CMK (cell line): ENCODE data around the genes SMIM6 and UNK.

GRCh38 chr17:75371924-75372980 lies 33.2 kb downstream of the GRB2 start:
- RRBS: no CpG with 5 or more reads among the region's 10 CpGs

- RRBS: no CpG with 5 or more reads among the region's 11 CpGs
These were observed 23.4 kb upstream of the GRB2 start for GRCh38 chr17:75428755-75429330.

DNA sequence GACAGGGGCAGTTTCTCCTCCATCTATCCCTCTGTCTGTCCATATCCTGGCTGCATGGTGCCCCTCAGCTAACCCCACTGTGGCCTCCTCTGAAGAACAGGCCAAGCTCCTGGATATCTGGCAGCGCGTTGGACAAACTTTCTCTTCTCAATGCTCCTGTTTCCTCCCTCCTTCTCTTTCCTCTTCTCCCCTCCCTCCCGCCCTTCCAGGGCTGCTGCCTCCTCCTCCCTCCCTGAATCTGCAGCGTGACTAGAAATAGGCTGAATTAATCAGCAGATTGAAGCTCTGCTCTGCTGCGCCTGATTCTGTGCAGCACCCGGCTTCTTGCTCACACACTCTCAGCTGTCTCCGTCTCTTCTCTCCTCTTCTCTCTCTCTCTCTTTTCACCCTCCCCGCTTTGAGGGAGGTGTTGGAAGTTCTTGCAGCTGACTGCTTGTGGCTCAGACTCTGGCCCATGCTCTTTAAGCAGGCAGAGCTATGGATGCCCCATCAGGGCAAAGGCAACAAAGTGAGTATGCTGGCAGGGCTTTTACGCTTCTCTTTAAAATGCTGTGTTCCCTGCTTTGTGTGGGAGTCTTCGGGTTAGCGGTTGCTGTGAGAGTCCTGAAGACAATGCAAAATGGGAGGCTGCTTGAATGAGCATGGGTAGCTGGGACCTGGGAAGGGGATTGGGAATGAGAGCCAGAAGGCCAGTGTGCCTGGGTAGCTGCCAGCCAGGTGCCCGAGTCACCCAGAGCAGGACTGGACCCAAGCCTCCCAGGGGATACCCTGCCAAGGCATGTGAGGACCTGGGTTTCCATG lies 20.0 kb downstream of the TMEM94 start:
- RRBS: no CpG with 5 or more reads among the region's 12 CpGs

DNA sequence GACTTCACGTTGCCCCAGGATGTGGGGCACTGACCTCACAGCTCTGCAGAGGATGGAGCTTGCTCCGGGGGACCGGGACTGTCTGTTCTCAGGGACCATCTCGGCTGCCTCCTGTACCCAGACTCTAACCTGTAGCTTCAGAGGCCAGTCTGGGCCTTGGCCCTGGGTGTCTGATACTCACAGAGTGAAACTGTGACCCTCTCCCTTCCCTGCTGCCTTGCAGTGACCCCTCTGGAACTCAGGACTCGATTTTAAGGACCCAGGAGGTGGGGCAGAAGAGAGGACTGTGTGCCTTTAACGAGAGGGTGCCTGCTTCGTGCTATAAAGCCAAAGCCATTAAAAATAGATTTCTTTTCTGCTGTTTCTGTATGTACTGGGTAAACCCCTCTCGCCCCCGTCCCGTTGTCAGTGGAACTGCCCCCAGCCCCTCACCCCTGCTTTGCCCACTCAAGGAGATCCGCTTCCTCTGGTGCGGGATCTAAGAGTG lies 1.1 kb upstream of the LLGL2 start:
- RRBS: no CpG with 5 or more reads among the region's 12 CpGs

DNA sequence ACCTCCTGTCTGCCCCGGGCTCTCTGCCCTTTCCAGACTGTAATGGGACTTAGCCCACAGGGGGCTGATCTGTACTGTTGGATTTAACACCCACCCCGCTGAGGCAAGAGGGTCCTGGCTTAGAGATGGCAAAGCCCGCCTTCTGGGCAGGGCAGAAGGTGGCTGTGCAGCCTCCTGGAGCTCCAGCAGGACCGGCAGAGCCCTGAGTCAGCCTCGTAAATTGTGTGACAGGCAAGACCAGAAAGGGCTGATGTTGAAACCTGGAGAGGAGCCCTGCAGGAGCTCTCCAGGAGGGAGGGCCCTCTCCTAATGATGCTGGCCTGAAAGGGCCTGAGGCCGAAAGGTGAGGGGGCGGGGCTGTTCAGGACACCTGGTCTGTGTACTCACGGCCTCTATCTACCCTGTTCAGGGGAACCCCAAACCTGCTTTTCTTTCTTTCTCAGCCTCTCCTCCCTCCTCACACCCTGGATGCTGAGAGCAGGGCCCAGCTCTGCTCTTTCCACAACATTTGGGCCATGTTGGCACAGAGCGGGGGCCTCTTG lies 22.5 kb upstream of the MYO15B start:
- RRBS: no CpG with 5 or more reads among the region's 9 CpGs

DNA sequence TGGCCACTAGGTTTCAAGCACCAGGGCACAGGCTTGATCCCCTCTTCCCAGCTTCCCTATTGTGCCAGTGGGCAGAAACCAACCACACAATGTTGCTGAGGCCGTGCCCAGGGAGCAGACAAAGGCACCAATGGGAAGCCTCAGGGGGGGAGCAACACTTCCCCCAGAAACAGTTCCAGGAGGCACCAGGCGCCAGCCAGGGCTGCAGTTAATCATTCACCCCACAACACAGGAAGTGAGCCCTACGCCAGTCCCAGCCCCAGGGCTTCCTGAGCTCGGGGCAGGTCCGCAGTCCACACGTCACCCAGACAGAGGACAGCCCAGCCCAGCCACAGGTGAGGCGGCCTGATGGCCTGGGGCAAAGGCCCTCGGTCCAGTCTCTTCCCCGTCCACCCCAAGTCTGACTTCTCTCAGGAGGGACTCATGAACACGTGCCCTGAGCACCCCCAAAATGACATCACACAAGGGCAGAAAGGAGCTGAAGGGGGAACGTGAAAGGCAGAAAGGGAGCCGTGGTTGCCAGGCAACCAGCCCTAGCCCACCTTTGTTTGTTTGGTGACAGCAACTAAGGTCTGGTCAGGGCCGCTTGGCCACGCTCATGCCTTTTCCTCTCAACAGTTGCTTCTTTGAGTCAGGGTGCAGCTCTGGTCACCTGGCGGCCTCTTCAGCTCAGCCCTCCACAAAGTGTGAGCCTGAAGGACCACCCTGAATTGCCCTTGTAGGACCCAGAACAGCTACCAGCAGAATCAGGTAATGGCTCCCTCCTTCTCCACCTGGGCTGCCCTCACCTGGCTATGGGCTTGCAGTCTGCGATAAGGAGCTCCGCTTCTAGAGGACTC lies at the start of gene SMIM6:
TSS of gene SMIM6 (plus strand) at position 215 of the 839 bp plus-strand sequence.
- RRBS: no CpG with 5 or more reads among the region's 17 CpGs

DNA sequence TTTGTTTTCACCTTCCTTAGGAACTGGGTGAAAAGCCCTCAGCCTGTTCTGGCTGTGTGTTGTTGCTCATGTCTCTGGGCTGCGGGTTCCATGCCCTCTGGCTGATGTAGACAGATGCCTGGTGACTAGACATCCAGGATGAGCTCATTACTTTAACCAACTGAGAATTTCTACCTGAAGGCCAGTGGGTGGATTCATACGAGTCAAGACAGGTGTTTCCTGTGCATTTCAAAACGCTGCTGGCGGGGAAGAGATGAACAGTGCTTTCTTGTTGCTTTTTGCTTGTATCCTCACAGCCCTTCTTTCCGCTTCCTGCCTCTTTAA lies 22.3 kb downstream of the SAP30BP start:
- RRBS: no CpG with 5 or more reads among the region's 5 CpGs

DNA sequence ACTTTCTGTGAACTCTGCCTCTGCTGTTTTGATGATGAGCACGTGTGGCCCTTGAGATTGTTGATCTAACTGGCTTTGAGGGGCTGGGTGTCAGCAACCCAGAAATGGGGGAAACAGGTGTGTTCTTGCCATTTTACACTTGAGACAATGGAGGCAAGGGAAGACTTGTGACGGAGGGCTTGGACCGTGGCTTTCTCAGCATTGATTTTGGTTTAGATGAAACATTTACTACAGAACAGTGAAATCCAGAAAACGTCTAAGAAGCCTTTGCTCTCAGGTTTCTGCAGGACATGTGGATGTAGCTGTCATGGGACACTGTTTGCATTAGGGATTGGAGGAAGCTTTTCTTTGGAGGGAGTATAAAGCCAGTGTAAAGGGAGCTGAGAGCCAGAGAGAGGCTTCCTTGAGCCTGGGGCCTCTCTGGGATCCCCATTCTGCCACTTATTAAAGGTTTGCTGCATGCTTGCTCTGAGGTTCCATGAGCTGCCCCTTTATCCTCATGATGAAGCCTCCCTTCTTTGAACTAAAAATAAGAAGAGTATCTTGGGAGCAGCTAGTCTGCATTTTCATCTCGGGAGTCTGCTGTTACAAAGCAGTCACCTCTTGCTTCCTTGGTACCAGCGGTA lies 25.4 kb downstream of the SAP30BP start:
- RRBS: no CpG with 5 or more reads among the region's 6 CpGs

DNA sequence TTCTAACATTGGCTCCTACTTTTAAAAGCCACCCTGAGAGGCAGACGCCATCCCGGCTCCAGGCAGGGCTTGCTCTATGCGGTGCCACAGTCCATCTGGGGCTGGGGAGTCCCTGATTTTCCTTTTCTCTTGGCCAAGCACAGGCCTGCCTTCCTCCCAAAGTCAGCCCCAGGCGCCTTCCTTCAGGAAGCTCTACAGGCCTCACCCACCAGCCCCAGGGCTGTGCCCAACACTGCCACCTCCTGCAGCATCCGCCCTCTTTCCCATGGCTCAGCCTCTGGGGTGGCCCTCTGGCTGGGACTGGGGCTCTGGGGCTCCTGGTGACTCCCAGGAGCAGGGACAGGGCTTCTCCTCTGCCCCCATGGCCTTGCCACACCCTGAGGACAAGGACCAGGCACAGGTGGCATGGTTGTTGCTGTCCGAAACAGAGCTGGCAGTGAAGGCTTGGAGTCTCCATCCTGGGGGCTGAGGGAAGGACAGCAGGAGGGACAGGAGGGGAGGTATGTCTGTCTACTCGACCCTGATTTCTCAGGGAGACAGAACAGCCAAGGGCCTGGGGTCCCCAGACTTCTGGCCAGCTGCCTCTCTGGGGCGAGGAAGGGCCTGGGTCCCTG lies 871 bp downstream of the ITGB4 start:
- RRBS: no CpG with 5 or more reads among the region's 8 CpGs

DNA sequence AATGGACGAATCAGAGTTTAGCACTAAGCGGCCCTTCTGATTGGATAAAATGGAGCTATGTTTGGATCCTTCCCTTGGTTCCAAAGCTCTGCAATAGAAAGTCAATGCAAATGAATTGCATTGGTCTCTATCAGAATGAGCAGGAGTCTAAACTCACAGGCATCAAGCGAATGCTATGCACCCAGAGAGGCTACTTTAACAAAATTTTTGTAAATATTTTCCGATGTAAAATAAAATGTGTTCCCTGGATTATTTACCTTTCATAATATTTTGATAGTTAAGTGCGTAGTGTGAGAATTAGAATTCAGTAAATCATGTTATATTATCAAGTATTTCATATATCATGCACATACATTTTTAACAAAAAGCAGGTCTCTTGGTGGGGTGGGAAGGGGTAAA lies 431 bp upstream of the H3-3B start:
- RRBS: no CpG with 5 or more reads among the region's 5 CpGs

DNA sequence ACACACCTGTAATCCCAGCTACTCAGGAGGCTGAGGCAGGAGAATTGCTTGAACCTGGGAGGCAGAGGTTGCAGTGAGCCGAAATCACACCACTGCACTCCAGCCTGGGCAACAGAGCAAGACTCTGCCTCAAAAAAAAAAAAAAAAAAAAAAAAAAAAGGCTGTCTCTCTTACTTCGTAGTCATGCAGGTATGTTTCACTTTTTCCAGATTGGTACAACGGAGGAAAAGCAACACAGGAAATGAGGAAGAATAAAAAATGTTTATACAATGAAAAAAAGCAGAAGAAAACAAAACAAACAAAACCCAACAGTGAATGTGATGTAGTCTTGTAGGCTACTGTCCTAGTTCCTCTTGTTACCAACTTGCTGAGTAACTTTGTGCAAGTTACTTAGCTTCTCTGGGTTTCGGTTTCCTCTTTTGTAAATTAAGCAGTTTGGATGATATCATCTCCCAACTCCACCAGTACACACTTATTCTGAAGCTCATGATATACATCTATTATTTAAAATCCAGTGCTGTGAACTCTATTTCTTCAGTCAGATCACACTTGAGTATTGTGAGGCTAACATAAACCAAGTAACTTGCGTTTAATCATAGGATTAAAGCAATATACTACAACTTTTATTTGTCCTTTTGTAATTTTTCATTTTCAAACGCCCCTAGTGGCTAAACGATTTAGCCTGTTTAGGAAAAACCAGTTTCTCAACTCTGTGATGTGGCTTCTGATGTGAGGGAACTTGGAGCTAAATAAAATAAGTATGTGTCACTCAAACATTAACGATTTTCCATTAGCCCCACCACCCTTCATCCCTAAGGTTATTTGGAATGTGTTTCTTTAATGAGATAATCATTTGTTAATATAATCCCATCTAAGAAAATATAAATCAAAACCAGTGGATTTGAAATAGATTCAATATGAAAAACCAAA lies 1.5 kb upstream of the UNK start:
- RRBS: no CpG with 5 or more reads among the region's 8 CpGs

- RRBS: 1% methylated on average over 11 of the region's 70 CpGs
These were observed at the start of gene UNK for GRCh38 chr17:75784488-75785359. UNK (plus strand) TSS chr17:75784806.

GRCh38 chr17:75809799-75810250 lies 25.2 kb downstream of the UNK start:
- RRBS: 98% methylated on average over 8 of the region's 21 CpGs

- RRBS: no CpG with 5 or more reads among the region's 26 CpGs
These were observed 2.5 kb upstream of the UNC13D start for GRCh38 chr17:75846572-75847327.

DNA sequence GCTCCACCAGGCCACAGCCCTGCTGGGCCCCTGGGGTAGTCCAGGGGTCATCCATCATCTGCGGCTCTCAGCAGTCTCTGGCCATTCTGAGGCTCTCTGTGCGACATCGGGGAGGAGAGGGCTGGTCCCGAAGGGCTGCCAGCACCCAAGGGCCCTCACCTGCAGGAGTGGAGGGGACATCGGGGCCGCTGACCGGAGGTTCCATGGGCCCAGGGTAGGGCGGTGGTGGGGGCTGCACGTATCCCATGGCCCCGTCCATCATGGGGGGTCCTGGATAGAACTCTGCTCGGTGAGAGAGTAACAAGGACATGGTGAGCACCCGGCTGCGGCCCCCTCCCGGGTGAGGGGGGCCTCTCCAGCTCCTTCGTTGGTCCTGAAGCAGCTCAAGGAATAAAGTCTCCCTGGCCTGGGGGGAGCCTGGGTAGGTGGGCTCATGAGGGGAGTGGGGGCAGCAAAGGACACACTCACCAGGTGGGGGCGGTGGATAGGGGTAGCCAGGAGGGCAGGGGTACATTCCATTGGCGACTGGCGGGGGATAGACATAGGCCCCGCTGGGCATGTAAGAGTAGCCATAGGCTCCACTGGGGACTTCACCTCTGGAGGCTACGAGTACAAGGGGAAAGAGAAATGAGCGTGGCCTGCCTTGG lies 3.2 kb upstream of the UNC13D start:
- RRBS: no CpG with 5 or more reads among the region's 21 CpGs

DNA sequence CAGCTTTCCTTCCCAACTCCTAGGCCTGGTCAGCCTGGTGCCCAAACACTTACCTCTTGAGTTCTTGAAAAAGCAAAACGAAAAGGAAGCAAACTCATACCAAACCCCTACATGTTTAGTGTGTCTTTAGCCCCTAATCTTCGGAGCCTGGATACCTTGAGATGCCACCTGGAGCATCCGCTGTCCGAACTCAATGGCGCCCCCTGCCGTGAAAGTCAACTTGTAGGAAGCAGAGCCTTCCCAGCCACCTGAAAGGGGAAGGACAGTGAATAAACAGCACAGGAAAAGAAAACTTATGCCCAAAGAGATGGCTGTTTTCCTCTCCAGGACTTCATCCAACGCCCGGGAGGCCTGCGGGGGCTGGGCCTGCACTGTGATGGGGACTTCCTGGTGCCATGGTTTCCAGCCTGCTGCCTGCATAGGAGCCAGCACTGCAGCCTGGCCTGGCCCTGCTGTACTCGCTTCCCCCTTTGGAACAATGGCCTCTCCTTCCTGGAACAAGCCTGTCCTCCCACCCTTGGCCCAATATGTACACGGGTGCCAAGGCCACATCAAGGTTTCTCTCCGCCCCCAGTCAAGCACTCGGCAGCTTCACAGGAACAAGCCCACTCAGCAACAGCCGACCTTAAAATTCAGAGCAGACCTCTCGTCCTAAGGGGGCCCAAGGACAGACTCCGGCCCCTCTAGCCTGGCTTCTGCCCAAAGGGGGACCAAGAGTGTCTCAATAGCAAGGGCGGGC lies 4.4 kb upstream of the UNC13D start:
- RRBS: no CpG with 5 or more reads among the region's 17 CpGs

DNA sequence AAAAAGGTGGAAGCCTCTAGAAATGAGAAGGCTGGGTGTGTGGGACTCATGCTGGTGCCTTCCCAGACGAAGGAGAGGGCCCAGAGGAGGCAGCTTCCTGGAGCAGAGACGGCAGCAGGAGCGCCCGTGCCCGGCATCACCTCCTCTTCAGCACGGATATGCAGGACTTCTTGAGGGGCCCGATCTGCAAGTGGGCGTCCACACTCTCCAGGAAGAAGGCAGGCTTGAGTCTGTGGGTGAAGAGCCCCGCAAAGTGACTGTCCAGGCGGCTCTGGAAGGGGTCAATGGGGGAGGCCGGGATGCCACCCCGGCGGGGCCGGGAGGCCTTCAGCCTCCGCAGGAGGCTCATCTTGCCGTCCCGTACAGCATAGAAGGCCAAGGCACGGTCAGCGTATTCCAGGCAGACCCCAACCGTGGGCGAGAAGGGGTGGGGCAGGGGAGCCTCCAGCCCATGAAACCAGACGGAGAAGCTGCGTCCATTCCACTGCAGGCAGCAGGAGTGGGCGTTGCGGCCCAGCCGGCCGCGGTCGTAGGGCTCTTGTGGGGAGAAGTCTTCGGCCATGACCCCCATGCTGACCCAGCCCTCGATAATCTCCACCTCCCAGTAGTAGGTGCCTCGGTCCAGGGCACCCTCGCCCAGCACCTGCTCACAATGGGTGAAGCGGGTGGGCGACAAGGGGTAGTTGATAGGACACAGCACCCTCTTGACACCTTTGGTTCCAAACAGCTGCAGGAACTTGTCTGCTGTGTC lies 3.9 kb downstream of the TRIM47 start:
- RRBS: no CpG with 5 or more reads among the region's 35 CpGs

GRCh38 chr17:75876628-75876970 lies 1.8 kb downstream of the TRIM47 start:
- RRBS: no CpG with 5 or more reads among the region's 7 CpGs

- RRBS: no CpG with 5 or more reads among the region's 10 CpGs
These were observed 2.5 kb downstream of the CDK3 start for GRCh38 chr17:76003111-76003664.

DNA sequence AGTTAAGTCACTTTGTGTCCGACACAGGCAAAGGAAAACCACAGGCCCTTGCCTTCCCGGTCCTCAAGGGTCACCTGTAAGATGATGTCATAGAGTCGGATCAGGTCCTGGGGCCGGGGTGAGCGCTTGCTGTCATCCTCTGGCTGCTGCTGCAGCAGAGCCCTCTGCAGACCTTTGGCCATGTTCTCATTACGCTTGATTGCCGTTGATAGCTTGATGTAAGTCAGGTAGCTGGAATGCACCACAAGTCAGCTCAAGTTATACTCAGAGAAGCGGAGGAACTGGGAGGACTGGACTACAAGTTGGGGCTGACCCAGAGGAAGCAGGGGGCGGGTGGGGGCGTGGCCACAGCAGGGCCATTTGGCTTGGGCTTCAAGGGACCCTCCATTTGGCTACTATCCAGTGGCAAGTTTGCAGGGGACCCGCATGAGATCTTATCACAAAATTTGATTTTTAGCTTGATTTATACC lies 18.9 kb upstream of the EVPL start:
- RRBS: no CpG with 5 or more reads among the region's 11 CpGs